Endothelial cell (in vitro differentiated cells): ENCODE data around the gene KIAA0513.

- PRO-cap: no peak
These were observed 83.5 kb downstream of the ZDHHC7 start for GRCh38 chr16:84927612-84928458.

- PRO-cap: no peak
These were observed 58.8 kb downstream of the ZDHHC7 start for GRCh38 chr16:84952175-84953287.

- PRO-cap: no peak
These were observed 35.0 kb downstream of the ZDHHC7 start for GRCh38 chr16:84976247-84976856.

DNA sequence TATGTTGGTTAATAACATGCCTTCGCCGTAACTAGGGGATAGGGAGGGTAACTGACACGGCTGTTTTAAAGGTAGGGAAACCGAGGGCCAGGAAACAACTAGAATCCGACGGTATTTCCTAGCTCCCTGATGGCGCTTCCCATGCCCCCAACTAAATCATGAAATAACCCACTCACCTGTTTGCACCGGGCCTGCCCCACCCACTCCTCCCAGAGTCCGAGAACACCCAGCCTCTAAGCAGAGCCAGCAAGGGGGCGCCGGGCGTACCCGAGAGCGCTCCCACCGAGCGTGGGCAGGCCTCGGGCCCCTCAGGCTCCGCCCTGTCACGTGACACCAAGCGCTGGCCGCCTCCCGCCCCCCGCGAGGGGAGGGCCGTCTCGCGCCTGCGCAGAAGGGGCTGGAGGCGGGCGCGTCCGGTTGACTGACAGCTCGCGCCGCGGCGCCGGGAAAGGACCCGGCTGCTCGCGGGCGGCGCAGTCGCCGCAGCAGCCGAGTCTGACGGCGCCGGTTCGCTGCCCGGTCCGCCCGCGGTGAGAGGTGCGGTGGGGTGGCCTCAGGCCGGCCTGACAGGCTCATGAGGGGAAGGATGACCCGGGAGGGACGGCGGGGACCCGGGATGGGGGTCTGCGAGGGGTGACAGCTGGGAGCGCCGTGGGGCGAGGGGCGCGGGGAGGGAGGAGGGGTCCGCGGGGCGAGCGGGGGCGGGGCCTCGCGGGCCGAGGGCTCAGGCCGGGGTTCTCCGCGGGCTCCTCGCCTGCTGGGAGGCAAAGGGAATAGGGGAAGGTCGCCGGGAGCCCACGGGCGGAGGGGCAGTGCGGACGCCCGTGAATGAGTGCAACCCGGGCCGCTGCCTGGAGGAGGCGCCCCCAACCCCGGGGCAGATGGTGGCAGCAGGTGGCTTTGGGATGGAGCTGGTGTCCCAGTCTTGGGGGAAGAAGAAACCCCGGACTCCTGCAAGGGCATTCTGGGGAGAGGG lies at the start of gene KIAA0513:
KIAA0513 (plus strand) TSS at position 474 of the 976 bp plus-strand sequence.
- PRO-cap: bidirectional peak, plus-strand start at position 101 of the sequence, minus-strand start at position 81 of the sequence; bidirectional peak, plus-strand start at position 448 of the sequence, minus-strand start at position 259 of the sequence

DNA sequence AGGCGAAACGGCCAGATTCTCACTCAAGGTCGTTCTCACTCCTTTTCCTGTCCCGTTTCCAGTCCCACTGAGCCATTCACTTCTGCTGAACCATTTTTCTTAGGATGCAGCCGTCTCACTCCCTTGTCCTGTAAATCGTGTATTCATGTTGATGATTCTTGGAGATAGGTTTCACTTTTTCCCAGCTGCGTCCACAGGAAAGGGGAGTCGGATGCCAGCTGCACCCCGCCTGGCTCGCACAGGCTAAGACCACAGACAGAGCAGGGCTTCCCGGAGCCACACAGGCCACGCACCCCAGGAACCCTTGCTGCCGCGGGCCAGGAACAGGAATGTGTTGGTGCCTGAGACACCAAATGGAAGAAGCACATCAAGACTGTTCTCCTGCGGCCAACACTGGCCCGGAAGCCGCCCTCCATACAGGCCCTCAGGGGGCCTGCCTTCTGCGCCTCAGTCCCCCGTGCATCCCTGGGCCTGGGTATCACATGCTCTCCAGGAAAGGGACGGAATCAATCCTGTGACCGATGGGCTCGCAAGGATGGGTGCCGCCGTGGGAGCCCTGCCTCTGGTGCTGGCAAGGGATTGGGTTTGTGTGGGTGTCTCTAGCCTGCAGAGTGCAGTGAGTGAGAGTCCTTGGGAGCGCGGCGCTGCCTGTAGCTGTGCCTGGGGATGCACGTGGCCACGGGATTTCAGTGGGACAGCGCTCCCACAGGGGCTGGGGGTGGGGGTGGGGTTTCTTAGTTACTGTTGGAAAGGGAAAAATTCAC lies 19.5 kb downstream of the CIBAR2 start:
- PRO-cap: no peak

DNA sequence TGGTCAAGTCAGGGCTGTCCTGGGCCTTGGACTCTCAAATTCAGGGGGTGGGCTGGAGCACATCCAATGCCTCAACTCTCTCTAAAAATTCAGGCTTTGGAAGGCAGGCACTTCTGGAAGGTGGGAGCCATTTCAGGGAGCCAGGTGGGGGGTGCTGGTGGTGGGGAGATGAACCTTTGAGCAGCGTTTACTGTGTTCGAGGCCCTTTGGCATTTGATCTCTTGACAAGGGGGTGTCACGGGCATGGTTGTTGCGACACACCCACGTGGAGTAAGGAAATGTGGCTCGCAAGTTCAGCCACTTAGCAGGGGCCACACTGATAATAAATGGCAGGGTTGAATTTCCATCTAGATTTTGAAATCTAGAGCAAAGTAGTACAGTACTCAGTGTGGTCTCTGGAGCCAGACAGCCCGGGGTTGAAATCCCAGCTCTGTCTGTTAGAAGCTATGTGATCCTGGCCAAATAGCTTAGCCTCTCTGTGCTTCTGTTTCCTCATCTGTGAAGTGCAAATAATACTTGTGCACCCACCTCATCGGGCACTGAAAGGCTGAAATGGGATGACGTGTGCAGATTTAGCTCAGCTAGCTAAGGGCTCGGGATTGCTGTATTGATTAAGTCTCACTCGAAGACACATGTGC lies 47.2 kb upstream of the CIBAR2 start:
- PRO-cap: no peak

- PRO-cap: no peak
These were observed 58.3 kb upstream of the CIBAR2 start for GRCh38 chr16:85170502-85171126.

DNA sequence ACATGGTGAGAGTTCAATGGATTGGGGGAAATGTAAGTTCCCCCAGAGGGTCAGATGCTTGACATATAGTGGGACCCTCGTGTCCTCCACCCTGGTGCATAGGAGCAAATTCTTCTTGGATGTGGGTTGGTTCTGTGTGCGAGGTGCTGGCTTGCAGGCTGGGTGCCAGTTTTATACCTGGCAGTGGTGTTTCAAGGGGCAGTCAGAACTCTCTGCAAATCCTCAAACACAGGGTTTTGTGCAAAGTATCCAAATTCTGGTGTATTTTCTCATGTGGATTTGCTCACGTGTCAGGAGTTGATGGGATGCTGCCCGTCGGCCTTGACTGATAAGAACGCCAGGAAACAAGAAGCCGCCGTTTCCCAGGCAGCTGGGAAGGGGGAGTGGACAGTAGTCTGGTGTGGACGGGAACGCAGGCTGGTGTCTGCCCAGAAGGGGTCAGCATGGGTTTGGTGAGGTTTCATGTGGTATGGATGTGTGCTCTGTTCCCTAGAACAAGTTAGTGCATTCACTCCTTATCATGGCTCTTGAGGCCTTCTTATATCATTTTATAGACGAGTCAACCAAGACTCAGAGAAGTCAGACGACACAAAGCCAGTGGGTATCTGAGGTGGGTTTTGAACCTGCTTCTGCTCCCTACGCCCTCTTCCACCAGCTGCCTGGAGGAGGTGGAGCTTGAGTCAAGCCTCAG lies 61.3 kb upstream of the CIBAR2 start:
- PRO-cap: bidirectional peak, plus-strand start at position 393 of the sequence, minus-strand start at position 330 of the sequence

GRCh38 chr16:85285816-85286500 lies 173.7 kb upstream of the CIBAR2 start:
- PRO-cap: no peak

- PRO-cap: unidirectional peak, plus-strand start at chr16:85313075
These were observed 200.6 kb upstream of the CIBAR2 start for GRCh38 chr16:85312609-85313503.

- PRO-cap: no peak
These were observed 203.6 kb upstream of the CIBAR2 start for GRCh38 chr16:85315836-85316333.

DNA sequence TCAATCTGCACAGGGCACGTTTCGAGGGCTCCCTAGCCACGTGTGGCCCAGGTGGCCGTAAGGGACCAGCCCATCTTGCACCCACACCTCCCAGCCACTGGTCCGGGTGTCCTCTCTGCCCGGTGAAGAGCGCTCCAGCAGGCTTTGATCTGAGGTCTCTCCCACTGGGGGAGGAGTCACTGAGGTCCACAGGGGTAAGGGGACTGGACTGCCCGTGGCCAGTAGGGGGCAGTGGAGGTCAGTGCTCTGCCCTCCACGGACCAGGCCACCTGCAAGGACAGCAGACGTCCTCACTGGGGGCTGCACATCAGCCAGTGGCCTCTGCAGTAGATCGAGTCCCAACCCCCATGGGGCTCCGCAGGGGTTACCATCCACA lies 204.1 kb upstream of the CIBAR2 start:
- PRO-cap: no peak

DNA sequence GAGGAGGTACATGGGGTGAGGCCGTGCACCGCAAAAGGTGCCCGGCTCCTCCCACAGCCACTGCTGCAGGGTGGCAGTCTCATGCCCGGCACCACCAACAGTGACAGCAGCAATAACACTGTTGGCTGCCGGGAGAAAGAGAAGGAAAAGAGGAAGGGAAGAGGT lies 223.2 kb upstream of the CIBAR2 start:
- PRO-cap: no peak

DNA sequence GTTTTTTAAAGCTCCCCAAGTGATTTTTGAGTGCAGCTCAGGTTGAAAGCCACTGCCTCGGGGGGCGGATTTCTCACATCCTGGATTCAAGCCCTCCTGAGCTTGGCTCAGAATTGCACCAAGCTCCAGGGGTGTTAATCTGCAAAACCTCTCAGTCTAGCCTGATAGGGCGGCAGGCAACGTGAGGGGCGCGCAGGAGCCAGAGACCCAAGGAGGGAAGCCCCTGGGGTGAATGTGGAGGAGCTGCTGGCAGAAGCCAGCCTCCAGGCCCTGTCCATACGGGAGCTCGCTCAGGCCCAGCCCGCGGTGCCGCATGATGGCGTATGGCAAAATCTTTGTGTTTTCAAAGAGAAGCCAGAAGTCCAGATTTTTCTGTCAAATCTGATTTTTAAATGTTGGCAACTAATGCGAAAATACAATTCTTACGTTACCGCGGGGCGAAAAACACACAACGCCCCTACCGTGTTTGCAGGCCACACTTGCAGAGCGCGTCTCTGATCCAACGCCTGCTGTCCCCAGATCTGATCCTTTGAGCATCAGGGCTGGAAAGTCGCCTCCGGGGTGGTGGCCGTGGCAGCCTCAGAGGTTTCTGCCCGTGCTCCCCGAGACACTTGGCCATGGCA lies 182.0 kb upstream of the GSE1 start:
- PRO-cap: no peak

GRCh38 chr16:85461635-85462236 lies 151.4 kb upstream of the GSE1 start:
- PRO-cap: no peak

- PRO-cap: no peak
These were observed 76.2 kb upstream of the GSE1 start for GRCh38 chr16:85536819-85537466.

- PRO-cap: bidirectional peak, plus-strand start at chr16:85553425, minus-strand start at chr16:85553311
These were observed 59.7 kb upstream of the GSE1 start for GRCh38 chr16:85553263-85553945.

GRCh38 chr16:85566243-85566937 lies 46.7 kb upstream of the GSE1 start:
- PRO-cap: bidirectional peak, plus-strand start at chr16:85566863, minus-strand start at chr16:85566714

GRCh38 chr16:85570325-85571448 lies 42.4 kb upstream of the GSE1 start:
- PRO-cap: no peak

DNA sequence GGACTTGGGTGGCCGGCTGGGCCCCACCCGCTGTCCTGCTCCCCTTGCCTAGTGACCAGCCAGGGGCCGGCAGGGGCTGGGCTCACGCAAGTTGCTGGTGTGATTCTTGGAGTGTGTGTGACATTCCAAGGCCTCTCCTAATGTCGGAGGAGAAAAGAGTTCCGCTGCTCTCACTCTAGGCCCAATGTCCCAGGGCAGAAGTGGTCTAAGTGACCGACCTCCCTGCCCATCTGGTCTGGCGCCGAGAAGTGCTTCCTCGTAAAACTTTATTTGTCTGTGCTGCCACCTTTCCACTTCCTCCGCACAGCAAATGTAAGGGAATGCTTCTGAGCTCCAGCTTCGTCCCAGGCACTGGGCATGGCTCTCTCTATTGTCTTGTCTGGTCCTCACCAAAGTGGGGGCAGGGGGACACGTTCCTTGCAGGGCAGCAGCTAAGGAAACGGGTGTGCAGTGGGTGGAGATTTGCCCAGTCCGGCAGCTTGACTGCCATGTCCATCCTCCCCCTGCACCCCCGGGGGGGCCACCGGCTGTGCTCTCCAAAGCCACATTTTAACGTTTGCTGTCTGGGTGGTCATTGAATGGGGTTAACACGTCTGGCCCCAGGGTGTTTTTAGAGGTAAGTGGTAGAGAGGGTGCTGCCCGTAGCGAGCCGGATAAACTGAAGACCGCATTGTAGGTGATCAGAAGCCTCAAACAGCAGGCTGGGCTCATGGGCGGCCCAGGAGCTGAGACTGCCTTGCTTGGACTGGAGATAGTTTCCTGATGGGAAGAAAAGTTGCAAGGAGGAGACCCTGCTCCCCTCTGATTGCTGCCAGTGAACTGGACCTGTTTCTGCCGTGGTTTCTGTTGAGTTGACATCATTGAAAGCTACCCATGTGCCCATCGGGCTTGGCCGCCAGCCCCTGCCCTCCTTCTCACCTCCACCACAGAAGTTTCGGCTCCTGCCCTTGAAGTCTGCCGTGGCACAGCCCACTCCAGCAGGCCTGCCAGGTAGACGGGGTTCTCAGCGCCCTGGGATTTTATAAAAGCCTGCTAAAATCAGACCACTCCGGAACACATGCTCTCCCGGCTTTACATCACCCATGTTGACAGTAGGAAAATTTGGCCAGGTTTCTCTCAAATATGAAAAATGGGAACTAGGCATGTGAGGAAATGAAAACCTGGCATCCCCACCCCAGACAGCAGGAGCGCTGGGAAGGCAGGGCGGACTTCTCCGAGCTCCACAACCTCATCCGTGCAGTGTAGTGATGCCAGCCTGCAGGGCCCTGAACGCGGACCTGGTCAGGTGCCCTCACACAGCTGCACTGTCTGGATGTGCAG lies 7.5 kb upstream of the GSE1 start:
- PRO-cap: no peak